SK-MEL-5 (cell line): ENCODE measurements around the gene MXRA5.

DNA sequence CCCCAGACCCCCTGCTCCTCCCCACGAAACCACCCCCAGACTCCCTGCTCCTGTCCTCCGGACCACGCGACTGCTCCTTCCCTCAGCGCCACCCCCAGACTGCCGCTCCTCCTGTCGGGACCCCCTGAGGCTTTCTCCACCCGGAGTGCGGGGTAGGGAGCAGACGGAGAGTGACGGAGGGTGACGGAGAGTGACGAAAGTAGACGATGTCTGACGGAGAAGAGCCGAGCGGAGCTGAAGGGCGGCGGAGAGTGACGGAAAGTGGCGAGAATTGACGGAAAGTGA, 267.3 kb upstream of the PLCXD1 start:
RAMPAGE:
- cytosol, long total RNA = no peak
- long total RNA = no peak
- nucleus, long total RNA = no peak

GRCh38 chrX:261216-261904, 19.8 kb upstream of the PLCXD1 start:
RAMPAGE:
- cytosol, long total RNA = no peak
- long total RNA = no peak
- nucleus, long total RNA = no peak

DNA sequence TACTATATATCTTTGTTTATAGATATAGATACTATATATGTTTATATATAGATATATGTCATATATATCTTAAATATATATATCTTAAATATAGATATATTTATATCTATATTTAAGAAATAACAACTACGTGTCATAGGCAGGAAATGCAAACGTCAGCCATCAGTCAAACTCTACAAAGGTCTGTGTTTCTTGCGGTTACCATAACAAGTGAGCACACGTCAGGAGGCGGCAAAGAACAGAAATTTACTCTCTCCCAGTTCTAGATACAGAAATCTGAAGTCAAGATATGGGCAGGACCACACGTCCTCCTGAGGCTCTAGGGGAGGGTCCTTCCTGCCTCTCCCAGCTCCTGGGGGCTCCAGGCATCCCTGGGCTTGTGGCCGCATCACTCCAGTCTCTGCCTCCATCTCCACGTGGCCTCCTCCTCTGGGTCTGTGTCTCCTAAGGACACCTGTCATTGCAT, 6.5 kb downstream of the PLCXD1 start:
RAMPAGE:
- cytosol, long total RNA = no peak
- long total RNA = no peak
- nucleus, long total RNA = no peak

DNA sequence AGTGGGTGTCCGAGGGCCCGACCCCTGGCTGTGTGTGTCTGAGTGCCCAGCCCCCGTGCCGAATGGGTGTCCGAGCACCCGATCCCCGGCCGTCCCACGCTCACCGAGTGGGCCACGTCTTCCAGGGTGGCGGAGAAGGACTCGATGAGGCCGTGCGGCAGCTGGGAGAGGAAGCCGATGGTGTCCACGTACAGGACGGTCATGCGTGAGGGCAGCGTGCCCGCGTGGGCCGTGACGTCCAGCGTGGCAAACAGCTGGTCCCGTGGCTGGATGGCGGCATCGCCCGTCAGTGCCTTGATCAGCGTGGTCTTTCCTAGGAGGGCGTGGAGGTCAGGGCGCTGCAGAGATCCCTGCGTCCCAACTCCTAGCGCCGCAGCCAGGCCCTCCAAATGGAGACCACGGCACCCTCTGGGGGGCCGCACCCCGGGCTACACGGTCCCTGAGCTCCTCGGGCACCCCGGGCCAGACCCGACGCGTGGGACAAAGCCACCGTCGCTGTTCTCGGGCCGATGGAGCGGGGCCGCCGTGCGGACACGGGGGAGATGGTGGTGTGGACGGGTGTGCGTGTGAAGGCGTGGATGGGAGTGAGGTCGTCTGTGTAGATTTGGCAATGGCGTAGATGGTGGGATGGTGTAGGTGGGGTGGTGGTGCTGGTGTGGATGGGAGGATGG, 7.1 kb downstream of the GTPBP6 start:
RAMPAGE:
- cytosol, long total RNA = no peak
- long total RNA = no peak
- nucleus, long total RNA = no peak

DNA sequence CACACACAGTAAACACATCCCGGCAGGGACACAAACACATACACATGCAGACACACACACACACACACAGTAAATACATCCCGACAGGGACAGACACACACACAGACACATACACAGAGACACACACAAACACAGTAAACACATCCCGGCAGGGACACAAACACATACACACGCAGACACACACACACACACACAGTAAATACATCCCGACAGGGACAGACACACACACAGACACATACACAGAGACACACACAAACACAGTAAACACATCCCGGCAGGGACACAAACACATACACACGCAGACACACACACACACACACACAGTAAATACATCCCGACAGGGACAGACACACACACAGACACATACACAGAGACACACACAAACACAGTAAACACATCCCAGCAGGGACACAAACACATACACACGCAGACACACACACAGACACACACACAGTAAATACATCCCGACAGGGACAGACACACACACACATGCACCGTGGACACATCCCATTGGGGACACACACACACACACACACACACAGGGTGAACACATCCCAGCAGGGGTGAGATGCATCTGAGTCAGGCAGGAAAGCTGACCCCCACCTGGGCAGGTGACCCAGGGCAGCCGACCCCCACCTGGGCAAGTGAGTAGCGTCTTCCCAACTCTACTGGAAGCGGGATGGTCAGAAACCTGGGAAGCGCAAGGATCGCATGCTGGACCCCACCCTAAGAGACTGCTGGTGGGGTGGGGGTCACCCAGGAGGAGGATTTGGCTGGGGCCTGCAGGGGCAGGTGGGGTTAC, 2.6 kb downstream of the GTPBP6 start:
RAMPAGE:
- cytosol, long total RNA = no peak
- long total RNA = no peak
- nucleus, long total RNA = no peak

GRCh38 chrX:323784-324554, 5.4 kb upstream of the GTPBP6 start:
RAMPAGE:
- cytosol, long total RNA = no peak
- long total RNA = no peak
- nucleus, long total RNA = no peak

RAMPAGE:
- cytosol, long total RNA = no peak
- long total RNA = no peak
- nucleus, long total RNA = no peak
Observed at GRCh38 chrX:980853-981132, 231.7 kb downstream of the CRLF2 start.

RAMPAGE:
- cytosol, long total RNA = no peak
- long total RNA = no peak
- nucleus, long total RNA = no peak
Observed at GRCh38 chrX:1394908-1395612, 3.1 kb upstream of the SLC25A6 start.

RAMPAGE:
- cytosol, long total RNA = no peak
- long total RNA = no peak
- nucleus, long total RNA = no peak
Observed at GRCh38 chrX:1400783-1401669, 9.1 kb upstream of the SLC25A6 start.

GRCh38 chrX:1500751-1501587, 36.0 kb downstream of the P2RY8 start:
RAMPAGE:
- cytosol, long total RNA = no peak
- long total RNA = no peak
- nucleus, long total RNA = no peak

RAMPAGE:
- cytosol, long total RNA = no peak
- long total RNA = no peak
- nucleus, long total RNA = no peak
Observed at GRCh38 chrX:1507310-1508113, 29.5 kb downstream of the P2RY8 start.

DNA sequence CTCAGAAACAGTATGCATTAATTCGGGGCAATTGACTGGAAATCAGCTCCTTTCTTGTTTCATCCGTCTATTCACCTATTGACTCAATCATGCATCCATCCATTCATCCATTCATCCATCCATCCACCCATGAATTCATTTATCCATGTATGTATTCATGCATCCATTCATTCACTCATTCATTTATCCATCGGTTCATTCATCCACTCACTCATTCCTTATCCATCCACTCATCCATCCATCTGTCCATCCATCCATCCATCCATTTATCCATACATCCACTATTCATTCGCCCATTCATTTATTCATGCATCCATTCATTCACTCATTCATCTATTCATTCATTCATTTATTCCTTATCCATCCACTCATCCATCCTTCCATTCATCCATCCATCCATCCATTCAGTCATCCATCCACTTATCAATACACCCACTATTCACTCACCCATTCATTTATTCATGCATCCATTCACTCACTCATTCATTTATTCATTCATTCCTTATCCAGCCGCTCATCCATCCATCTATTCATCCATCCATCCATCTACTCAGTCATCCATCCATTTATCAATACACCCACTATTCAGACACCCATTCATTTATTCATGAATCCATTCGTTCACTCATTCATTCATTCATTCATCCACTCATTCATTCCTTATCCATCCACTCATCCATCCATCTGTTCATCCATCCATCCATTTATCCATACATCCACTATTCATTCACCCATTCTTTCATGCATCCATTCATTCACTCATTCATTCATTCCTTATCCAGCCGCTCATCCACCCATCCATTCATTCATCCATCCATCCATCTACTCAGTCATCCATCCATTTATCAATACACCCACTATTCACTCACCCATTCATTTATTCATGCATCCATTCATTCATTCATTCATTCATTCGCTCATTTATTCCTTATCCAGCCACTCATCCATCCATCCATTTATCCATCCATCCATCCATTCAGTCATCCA, 11.2 kb downstream of the P2RY8 start:
RAMPAGE:
- cytosol, long total RNA = no peak
- long total RNA = no peak
- nucleus, long total RNA = no peak

DNA sequence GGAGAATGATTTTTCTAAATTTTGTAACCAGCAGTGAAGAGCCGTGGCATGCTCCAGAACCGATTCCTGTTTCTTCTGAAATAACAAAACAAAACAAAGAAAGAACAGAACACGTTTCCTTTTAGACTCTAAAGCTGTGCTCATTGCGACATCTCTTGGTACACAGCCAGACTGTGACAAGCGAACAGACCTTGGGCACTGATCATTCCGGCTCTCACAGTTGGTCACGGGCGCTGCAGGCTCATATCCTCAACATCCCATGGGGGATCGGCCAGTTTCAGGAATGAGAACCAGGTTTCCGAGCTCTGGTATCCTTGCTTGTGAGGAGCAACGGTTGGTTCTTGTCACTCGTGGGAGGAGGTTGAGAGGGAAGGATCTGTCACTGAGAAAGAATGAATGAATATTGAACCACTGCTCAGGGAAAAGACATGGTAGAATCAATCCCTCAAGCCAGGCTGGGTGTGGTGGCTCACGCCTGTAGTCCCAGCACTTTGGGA, 485 bp upstream of the P2RY8 start:
RAMPAGE:
- cytosol, long total RNA = no peak
- long total RNA = no peak
- nucleus, long total RNA = no peak

DNA sequence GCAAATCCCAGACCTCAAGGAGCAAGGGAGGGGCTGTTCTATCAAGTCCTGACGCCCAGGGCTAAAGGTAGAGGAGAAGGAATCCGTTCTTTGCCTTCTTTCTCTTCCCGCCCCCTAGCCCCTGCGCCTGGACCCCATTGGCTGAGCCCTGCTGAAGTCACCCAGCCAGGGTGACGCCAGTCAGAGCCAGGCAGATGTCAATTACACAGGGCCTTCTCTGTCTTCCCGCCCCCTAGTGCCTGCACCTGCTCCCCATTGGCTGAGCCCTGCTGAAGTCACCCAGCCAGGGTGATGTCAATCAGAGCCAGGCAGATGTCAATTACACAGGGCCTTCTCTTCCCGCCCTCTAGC, 46.1 kb downstream of the ASMT start:
RAMPAGE:
- cytosol, long total RNA = no peak
- long total RNA = no peak
- nucleus, long total RNA = no peak

DNA sequence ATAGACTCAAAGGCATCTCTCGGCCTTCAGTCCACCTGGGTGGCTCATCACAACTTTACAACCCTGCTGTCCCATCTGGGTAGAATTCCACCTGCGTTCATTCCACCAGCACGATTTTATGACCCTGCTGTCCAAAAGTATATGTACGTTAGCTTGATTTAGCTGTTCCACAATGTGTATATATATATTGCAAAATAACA, 213.8 kb downstream of the ASMT start:
RAMPAGE:
- cytosol, long total RNA = no peak
- long total RNA = no peak
- nucleus, long total RNA = no peak

DNA sequence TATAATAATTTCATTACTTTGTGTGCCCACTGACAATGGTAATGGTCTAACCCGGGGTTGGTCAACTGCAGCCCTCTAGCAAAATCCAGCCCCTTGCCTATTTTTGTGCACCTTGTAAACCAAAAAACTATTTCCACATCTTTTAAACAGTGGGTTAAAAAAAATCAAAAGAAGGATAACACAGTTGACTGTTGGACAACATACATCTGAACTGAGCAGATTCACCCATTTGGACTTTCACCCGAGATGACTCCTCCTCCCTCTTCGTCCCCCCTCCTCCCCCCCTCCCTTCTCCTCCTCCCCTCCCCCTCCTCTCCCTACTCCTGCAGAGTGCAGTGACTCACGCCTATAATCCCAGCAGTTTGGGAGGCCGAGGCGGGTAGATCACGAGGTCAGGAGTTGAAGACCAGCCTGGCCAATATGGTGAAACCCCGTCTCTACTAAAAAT, 181.8 kb downstream of the DHRSX start:
RAMPAGE:
- cytosol, long total RNA = no peak
- long total RNA = no peak
- nucleus, long total RNA = no peak

DNA sequence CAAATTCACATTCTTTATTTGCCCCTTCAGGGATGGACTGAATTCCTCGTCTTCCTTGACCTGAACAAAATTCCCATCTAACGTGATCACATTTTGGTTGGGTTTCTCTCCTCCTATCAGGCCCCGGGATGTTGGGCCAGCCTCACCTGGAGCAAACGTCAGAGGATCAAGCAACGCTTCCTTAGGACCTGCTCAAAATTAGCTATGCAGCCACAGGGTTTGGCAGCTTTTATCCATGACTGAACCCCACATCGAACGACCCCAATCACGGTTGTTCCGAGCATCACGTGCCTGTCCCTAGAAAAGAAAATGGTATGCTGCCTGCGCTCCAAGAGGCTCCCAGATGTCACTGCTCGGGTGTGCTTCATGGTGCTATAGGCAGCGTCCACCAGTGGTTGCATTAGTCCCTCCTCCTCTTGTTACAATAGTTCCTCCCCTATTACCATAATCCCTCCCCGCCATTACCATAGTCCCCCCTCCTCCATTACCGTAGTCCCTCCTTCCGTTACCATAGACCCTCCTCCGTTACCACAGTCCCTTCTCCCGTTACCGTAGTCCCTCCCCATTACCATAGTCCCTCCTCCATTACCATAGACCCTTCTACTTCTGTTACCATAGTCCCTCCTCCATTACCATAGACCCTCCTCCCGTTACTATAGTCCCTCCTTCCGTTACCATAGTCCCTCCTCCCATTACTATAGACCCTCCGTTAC, 129.9 kb downstream of the DHRSX start:
RAMPAGE:
- cytosol, long total RNA = no peak
- long total RNA = no peak
- nucleus, long total RNA = no peak

GRCh38 chrX:2462689-2463200, 38.0 kb downstream of the DHRSX start:
RAMPAGE:
- cytosol, long total RNA = no peak
- long total RNA = no peak
- nucleus, long total RNA = no peak

RAMPAGE:
- cytosol, long total RNA = no peak
- long total RNA = no peak
- nucleus, long total RNA = no peak
Observed at GRCh38 chrX:2549688-2550295, 49.0 kb upstream of the DHRSX start.

DNA sequence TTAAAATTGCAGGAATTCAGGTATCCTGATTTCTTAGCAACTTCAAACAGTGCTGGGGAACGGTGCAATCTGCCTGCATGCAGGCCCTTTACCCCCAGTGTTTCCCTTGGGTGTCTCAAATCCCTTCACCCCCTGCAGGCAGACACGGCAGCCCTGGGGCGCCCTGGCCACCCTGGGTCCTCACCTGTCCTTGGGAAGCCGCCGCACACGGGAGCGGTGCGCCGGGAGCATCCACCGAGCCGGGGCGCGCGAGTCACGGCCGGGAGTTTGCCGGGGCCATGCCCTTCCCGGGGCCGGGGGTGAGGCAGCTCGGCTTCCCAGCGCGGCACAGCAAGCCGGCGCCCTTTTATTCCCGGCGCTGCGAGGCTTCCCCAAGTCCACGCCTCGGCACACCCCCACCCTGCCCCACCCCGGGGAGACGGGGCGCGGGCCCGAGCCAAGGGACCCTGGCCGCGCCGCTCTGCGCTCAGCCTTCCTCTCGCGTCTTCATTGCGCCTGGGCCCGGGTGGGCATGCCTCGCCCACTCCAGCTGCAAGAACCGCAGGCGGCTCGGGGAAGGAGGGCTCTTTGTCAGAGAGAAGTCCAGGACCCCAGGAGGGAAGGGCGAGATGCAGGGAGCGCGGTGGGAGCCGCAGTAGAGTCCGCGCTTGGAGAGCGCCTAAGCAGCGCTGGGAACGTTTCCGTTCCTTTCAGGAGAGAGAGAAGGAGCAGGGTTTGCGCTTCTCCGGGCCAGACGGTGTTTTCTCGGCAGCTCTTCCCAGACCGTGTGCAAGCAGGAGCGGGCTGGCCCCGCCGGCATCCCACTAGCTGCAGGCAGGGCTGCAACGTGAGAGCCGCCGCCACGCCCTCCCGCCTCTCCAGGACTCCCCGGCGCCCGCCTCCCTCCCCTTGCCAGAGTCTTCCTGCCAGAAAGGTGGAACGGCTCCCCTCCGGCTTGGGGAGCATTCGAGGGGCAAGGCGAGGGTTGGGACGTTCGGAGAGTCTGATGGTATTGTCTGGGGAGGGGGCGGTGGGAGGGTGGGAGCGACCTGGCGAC, at the start of gene MXRA5:
Gene MXRA5, minus strand, starts transcription at position 322 of the 1,036 bp plus-strand sequence.
RAMPAGE:
- cytosol, long total RNA = no peak
- long total RNA = no peak
- nucleus, long total RNA = no peak